ENCODE measurements around a stretch of chr17.

GRCh38 chr17:31230055-31230570, 66.9 kb downstream of the OMG start:
- PRO-cap, result no peak
- RAMPAGE, long total RNA, 2 experiments, result no peak in any of the 2 experiments

GRCh38 chr17:31320911-31321229, 552 bp downstream of the EVI2A start:
- PRO-cap, result no peak
- RAMPAGE, long total RNA, 2 experiments, result no peak in any of the 2 experiments

DNA sequence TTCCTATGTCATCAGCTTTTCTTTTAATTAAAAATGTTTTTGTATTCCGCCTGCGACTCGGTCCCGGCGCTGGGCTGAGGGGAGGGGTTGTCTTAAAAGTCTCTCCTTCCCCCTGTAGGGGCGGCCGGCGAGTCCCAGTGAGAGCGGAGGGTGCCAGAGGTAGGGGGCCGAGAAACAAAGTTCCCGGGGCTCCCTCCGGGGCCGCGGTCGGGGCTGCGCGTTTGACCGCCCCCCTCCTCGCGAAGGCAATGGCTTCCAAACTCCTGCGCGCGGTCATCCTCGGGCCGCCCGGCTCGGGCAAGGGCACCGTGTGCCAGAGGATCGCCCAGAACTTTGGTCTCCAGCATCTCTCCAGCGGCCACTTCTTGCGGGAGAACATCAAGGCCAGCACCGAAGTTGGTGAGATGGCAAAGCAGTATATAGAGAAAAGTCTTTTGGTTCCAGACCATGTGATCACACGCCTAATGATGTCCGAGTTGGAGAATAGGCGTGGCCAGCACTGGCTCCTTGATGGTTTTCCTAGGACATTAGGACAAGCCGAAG, 23.9 kb upstream of the EVI2A start:
- PRO-cap, result no peak
- RAMPAGE, long total RNA, 2 experiments, result no peak in any of the 2 experiments

DNA sequence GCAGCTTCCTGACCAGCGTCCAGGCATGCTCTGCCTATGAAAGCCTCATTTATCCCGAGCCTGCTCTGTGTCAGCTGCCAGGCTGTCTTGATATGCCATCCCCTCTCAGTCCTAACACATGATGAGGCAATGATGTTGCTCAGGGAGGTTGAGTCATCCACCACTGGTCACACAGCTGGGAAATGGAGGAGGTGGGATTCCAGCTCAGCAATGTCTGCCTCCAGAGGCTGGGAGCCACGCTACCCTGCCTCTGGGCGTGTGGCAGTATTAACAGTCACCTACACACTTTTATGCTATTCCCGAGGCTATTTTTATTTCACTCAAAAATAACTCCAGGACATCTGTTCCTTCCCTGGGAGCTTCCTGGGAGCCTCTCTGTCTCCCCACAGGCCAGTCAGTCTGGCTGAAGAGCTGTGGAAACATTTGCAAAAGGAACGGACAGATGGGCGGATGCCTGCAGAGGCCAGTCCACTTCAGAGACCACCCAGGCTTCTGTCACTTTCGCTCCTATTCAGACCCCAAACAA, 22.6 kb downstream of the RAB11FIP4 start:
- PRO-cap, result no peak
- RAMPAGE, long total RNA, 2 experiments, result no peak in any of the 2 experiments

DNA sequence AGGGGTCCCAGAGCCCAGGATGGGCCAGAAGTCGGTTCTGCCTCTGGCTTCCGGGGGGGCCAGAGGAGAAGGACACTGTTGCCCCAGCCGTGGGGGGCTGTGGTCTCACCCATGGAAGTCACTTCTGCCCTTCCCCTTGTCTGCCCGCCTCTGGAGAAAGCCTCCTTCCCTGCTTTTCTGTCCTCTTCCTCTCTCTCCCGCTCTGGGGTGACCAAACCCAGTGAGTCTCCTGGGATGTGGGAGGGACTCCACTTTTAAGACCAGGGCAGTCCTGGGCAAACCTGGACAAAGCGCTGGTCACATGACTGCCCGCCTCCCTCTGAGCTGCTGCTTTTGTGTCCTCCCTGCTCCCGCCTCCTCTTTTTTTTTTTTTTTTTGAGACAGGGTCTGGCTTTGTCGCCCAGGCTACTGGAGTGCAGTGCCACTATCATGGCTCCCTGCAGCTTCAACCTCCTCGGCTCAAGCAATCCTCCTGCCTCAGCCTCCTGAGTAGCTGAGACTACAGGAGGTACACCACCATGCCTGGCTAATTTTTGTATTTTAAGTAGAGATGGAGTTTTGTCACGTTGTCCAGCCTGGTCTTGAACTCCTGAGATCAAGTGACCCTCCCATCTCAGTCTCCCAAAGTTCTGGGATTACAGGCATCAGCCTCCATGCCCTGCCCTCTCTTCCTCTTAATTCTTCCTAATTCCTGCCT, 40.7 kb downstream of the RAB11FIP4 start:
- PRO-cap, result no peak
- RAMPAGE, long total RNA, 2 experiments, result no peak in any of the 2 experiments

DNA sequence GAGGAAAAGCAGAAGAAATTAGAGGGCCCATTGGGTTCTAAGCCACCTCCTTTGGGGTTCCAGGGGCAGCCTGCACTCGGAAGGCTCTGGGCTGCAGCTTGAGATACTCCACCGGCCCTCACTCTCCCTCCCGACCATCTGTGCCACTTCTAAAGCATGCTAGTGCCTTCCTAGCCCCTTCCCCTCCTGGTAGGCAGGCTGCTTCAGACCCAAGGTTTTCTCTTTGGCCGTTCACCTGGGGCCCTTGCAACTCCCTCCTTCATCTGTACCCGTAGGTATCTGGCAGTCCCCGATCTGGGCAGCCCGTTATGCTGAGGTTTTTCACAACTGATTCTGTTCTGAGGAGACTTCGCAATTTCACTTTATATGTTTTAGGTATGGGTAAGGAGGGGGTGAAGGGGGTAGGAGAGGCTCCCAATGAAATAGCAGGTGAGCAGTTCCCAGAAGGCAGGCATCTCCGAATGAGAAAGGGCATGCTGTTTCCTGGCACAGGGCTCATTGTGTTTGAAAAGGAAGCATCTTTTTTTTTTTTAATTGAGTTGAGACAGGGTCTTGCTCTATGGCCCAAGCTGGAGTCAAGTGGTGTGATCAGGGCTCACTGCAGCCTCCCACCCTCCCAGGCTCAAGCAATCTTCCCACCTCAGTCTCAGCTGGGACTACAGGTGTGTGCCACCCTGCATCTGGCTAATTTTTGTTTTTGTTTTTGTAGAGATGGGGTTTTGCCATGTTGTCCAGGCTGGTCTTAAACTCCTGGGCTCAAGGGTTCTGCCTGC, 98.7 kb downstream of the RAB11FIP4 start:
- PRO-cap, result no peak
- RAMPAGE, long total RNA, 2 experiments, result no peak in any of the 2 experiments

DNA sequence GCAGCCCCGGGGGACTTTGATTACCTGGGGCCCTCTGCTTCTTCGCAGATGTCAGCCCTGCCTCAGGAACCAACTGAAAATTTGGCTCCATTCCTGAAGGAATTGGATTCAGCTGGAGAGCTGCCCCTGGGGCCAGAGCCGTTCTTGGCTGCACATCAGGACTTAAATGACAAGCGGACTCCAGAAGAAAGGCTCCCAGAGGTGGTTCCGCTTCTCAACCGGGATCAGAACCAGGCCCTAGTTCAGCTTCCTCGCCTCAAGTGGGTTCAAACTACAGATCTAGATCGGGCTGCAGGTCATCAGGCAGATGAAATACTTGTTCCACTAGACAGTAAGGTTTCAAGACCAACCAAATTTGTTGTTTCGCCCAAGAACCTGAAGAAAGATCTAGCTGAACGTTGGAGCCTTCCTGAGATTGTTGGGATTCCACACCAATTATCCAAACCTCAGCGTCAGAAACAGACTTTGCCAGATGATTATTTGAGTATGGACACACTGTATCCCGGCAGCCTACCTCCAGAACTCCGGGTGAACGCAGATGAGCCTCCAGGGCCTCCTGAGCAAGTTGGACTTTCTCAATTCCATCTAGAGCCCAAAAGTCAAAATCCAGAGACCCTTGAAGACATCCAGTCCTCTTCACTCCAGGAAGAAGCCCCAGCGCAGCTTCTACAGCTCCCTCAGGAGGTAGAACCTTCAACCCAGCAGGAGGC, 14.3 kb downstream of the LRRC37B start:
- PRO-cap, result no peak
- RAMPAGE, long total RNA, 2 experiments, result no peak in any of the 2 experiments

DNA sequence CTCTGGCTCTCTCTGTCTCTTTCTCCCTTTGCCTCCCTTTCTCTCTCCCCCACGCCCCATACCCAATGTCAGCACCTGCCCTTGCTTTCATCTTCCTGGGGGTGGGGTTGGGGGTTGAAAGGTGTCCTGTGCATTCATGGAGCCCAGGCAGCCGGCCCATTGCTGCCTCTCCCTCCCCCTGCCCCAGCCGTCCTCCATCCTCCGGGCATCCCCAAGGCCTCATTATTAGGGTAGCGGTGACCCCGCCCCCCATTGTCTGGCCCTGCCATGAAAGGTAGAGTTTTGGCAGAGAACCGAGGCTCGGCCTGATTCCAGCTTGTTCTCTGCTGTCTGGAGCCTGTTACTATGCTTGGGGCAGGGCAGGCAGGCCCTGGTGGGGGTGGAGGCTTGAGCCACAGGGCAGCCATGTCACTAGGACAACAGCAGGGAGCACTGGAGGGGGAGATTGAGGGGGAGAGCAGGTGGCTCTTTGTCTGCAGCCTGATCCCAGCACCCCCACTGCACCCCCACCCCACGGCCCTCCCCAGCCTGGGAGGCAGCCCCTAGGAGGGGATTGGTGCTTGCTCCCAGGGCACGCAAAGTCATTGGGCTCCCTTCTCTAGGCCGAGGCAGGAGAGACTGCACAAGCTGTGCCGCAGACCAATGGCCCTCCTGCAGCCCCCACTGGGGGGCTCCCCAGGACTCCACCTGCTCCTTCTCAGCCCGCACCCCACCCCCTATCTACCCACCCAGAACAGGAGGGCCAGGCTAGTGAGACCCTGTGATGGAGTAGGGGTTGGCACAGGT, 15.4 kb downstream of the RHBDL3 start:
- PRO-cap, result no peak
- RAMPAGE, long total RNA, 2 experiments, result no peak in any of the 2 experiments

GRCh38 chr17:32298054-32298644, 32.5 kb downstream of the RHBDL3 start:
- PRO-cap, result no peak
- RAMPAGE, long total RNA, 2 experiments, result no peak in any of the 2 experiments

- PRO-cap, result no peak
- RAMPAGE, long total RNA, 2 experiments, result no peak in any of the 2 experiments
These were observed 31.7 kb downstream of the ZNF207 start for GRCh38 chr17:32381545-32382210.

- PRO-cap, result no peak
- RAMPAGE, long total RNA, 2 experiments, result no peak in any of the 2 experiments
These were observed 17.4 kb downstream of the PSMD11 start for GRCh38 chr17:32461576-32462290.

GRCh38 chr17:32492931-32493345, 6.1 kb downstream of the CDK5R1 start:
- PRO-cap, result no peak
- RAMPAGE, long total RNA, 2 experiments, result no peak in any of the 2 experiments

DNA sequence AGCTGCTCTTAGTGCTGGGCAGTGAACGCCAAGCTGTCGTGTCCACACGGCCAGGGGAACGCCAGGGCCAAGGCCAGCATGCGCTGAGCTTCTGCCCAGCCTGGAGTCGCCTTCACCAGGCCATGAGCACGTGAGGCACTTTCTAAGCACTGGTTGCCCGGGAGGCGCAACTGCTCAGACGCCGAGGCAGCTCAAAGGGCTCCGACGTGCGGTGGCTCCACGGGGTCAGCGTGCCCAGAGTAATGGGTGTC, 9.1 kb downstream of the CDK5R1 start:
- PRO-cap, result no peak
- RAMPAGE, long total RNA, 2 experiments, result no peak in any of the 2 experiments

- PRO-cap, result no peak
- RAMPAGE, long total RNA, 2 experiments, result no peak in any of the 2 experiments
These were observed 34.3 kb downstream of the CDK5R1 start for GRCh38 chr17:32520856-32521733.

DNA sequence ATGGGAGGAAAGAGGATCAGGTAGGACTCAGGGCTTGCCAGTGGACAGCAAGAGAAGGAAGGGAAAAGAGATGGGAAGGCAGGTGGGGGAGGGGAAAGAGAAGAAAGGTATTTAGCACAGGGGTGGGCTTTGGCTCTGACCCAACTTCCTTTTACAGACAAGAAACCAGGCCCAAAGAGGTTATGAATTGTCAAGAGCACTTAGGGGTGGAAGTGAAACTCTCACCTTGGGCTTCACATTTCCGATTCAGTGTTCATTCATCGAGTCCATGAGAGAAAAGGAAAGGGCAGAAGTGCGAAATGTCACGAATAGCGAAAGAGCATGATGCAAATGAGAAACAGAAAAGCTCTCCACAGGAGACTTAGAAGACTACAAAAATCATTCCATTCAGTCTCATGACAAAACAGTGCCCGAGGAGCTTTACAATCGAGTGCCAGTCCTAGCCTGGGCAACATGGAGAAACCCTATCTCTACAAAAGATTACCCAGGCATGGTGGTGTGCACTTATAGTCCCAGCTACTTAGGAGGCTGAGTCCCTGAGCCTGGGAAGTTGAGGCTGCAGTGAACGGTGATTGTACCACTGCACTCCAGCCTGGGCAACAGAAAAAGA, 36.5 kb downstream of the CDK5R1 start:
- PRO-cap, result no peak
- RAMPAGE, long total RNA, 2 experiments, result no peak in any of the 2 experiments

GRCh38 chr17:32562593-32563091, 75.8 kb downstream of the CDK5R1 start:
- PRO-cap, result no peak
- RAMPAGE, long total RNA, 2 experiments, result no peak in any of the 2 experiments

GRCh38 chr17:32568584-32569196, 81.9 kb downstream of the CDK5R1 start:
- PRO-cap, result no peak
- RAMPAGE, long total RNA, 2 experiments, result no peak in any of the 2 experiments

DNA sequence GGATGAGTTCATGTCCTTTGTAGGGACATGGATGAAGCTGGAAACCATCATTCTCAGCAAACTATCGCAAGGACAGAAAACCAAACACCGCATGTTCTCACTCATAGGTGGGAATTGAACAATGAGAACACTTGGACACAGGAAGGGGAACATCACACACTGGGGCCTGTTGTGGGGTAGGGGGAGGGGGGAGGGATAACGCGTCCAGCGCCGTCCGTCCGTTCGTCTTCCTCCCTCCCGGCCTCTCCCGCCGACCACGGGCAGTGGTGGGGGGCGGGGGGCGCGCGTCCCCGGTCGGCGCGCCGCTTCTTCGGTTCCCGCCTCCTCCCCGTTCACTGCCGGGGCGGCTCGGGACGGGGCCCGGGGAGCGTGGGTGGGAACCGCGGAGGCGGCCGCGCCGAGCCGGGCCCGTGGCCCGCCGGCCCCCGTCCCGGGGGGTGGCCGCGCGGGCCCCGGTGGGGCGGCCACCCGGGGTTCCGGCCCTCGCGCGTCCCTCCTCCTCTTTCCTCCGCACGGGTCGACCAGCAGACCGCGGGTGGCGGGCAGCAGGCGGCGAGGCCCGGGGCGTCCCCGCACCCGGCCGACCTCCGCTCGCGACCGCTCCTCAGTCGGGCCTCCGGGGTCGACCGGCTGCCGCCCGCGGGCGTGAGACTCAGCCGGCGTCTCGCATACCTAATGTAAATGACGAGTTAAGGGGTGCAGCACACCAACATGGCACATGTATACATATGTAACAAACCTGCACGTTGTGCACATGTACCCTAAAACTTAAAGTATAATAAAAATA, 54.5 kb downstream of the MYO1D start:
- PRO-cap, result bidirectional peak, plus-strand start at position 527 of the sequence, minus-strand start at position 439 of the sequence
- RAMPAGE, long total RNA, 2 experiments, result no peak in any of the 2 experiments

- PRO-cap, result no peak
- RAMPAGE, long total RNA, 2 experiments, result no peak in any of the 2 experiments
These were observed 25.6 kb downstream of the MYO1D start for GRCh38 chr17:32851035-32852001.

DNA sequence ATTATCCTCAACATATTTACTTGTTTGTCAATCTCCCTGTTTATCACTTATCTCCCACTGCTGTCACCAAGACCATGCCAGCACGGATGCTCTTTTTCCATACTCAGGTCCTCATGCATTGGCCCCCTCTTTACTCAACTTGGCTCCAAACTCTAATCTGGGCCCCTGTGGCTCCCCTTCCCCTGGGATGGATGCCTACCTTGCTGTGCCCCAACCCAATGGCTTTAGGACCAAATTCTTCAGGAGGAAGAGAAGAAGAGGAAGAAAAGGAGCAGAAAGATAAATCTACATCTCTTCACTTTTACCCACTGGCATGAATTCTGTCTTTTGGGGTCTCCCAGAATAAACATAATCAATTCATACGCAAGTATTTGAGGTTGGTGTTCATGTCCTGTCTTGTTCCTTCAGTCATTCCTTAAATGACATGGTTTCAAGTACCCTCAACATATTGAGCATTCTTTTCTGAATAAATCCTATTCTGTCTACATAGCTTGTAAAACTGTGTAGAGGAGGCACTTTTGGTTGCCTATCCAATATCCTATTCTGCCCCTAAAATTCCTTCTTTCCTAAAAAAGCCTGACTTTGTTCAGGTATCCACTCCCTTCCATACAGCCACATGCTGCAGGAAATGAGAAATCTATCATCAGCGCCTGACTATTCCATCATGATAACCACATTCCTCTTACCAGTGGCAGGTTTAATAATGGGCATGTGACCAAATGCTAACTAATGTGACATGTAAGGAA, 17.5 kb downstream of the MYO1D start:
- PRO-cap, result no peak
- RAMPAGE, long total RNA, 2 experiments, result no peak in any of the 2 experiments